NT2/D1 (cell line): ENCODE data around the genes AMBRA1 and PACSIN3.

GRCh38 chr11:45993537-45994175, 71.2 kb downstream of the LARGE2 start:
- RRBS, 2 experiments, result no CpG with 5 or more reads among the region's 7 CpGs

GRCh38 chr11:46097295-46098182, 23.7 kb downstream of the PHF21A start:
- RRBS, 2 experiments, result no CpG with 5 or more reads among the region's 5 CpGs

DNA sequence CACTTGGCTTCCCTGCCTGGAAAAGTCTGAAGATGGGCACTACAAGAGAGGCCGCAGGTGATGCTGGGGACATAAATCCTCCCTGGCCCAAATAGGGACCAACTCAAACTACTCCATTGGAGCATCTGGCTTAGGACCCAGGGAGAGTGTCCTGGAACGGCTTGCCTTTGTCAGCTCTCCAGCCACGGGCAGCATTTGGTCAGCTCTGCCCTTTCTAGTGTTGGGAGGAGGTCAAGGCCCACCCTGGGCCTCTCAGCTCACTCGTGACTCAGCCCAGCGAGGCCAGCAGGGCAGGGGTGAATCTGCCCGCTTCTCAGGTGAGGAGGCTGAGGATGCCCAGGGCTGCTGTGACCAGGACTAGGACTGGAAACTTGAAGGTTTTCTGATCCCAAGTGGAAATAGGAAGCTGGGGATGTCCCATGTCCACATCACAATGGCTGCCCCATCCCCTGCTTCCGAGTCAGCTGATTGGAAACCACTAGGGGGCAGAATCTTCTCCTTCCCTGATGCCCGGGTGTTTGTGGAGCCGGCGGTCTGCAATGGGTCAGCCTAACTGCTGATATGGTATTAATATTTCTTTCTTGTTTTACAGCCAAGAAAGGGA, 1.5 kb downstream of the MDK start:
- RRBS, 2 experiments, result no CpG with 5 or more reads among the region's 10 CpGs

GRCh38 chr11:46542216-46542827, 51.5 kb downstream of the AMBRA1 start:
- RRBS, 2 experiments, result 97% methylated on average over 3 of the region's 17 CpGs; no CpG with 5 or more reads in 1 of the 2 experiments

GRCh38 chr11:46582043-46582734, 11.6 kb downstream of the AMBRA1 start:
- RRBS, 2 experiments, result no CpG with 5 or more reads among the region's 4 CpGs

- RRBS, 2 experiments, result 2% methylated on average over 19 of the region's 63 CpGs
These were observed at the start of gene AMBRA1 for GRCh38 chr11:46593246-46594457. AMBRA1 (minus strand) TSS chr11:46594023.

- RRBS, 2 experiments, result no CpG with 5 or more reads among the region's 4 CpGs
These were observed 25.6 kb downstream of the ATG13 start for GRCh38 chr11:46642969-46643339.

DNA sequence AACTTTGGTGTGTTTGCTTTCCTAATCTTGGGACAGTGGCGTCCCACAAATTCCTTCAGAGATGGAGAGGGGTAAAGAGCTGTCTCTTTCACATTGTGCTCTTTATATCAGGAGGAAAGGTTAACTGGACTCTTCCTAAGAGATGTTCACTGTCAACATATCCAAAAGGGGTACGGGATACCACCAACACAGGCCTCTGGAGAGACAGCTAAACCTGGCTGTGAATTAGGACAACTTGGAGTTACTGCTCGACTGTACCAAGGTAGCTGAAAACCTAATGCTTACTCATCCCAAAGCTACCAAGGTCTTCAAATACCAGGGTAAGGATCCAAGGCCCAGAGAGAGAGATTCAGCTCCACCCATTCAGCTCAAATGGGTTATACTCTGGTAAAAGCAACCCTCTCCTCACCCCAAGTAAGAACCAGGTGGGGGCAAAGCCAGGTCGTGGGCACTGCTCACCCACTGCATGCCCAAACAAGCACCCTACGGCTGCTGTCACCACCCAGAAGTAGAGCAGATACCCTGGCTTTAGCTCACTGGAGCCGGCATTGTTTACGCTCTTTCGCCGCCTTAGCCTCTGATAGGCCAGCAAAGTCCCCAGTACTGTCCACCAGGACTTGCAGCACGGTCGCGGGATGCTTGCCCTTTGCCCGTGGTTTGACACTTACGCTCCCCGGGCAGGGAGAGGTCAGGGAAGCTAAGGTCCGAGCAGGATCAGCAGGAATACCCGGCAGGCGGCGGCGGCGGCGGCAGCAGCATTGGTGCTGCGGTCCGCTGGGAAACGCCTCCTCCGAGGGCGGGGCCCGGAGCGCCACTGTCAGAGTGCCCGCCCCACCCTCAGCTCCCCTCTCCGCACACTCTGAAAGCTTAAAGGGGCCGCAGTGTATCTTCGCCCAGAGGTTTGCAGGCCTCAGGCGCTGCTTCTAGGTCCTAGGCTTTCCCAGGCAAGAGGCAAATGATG, 19.7 kb downstream of the CKAP5 start:
- RRBS, 2 experiments, result 1 to 2% methylated on average over 13 of the region's 34 CpGs

GRCh38 chr11:46916463-46917104, 1.8 kb downstream of the LRP4 start:
- RRBS, 2 experiments, result 0% methylated on average over 6 of the region's 23 CpGs; no CpG with 5 or more reads in 1 of the 2 experiments

DNA sequence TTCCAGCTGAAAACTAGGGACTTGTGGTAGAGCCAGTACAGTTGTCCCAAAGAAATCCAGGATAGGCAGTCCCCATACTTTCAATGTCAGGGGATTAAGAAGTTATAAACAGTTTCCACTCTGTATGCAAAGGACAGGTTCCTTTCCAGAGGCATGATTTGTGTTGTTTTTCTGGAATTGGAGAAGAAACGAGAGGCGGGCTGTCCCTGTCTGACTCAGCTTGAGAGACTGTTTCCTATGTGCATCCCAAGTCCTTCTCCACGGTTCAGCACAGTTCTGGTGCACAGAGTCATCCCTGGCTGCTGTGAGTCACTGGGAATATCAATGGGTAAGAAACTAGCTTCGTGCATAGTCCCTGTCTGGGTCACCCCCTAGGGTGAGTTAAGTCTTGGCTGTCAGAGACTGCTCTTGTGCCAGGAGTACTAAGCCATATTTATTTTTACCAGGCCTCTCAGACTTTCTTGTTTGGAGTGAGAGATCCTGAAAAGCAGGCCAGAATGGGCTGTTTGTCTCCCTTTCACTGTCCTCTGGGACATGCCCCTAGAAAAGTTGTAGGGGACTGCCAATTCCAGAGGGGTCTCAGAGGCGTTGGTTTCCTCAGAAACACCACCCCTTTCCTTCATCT, 2.4 kb upstream of the LRP4 start:
- RRBS, 2 experiments, result no CpG with 5 or more reads among the region's 5 CpGs

DNA sequence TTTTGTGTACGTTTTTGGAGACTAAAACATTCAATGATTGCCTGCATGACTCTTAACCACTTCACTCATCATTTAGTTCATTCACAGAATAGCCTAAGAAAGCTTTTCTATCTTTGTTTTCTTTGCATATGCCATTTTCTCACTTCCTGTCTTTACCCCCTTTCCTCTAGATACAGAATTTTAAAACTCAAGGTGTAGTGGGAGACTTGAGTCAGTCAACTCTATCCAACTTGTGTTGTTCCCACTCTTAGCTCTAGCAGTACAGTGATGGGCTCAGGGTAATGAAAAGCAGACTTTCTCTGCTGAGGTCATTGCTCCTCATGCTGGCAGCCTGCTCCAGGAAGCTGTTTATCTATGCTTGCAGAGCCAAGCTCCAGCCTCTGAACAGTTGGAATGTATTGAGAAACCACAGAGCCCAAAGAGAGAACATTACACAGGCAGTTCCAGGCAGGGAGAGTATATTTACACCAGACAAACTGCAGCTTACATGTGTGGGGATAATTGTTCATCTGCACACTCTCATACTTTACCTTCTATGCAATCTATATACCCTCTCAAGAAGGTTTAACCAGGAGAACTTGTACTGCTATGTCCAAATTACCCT, 68.1 kb downstream of the CSTPP1 start:
- RRBS, 2 experiments, result no CpG with 5 or more reads among the region's 1 CpG

GRCh38 chr11:47072759-47073469, 103.8 kb downstream of the ARFGAP2 start:
- RRBS, 2 experiments, result no CpG with 5 or more reads among the region's 5 CpGs

GRCh38 chr11:47160729-47161698, 15.7 kb downstream of the ARFGAP2 start:
- RRBS, 2 experiments, result no CpG with 5 or more reads among the region's 18 CpGs

GRCh38 chr11:47162295-47162664, 14.4 kb downstream of the ARFGAP2 start:
- RRBS, 2 experiments, result no CpG with 5 or more reads among the region's 6 CpGs

GRCh38 chr11:47165586-47166390, 10.9 kb downstream of the ARFGAP2 start:
- RRBS, 2 experiments, result no CpG with 5 or more reads among the region's 20 CpGs

DNA sequence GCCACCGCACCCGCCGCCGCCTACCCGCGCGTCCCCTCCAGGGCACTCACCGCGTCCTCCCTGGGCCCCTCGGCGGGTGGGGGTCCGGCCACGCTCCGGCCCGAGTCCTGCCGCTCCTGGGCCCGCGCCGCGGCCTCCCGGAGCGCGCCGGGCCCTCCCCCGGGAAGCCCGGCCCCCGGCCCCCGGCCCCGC, at the start of gene PACSIN3:
PACSIN3 (minus strand) TSS at position 136 of the 192 bp plus-strand sequence.
- RRBS, 2 experiments, result 1% methylated on average over 8 to 13 of the region's 29 CpGs

- RRBS, 2 experiments, result no CpG with 5 or more reads among the region's 11 CpGs
These were observed 11.8 kb downstream of the ACP2 start for GRCh38 chr11:47236415-47237614.

GRCh38 chr11:47285482-47286332, 27.9 kb downstream of the NR1H3 start:
- RRBS, 2 experiments, result no CpG with 5 or more reads among the region's 10 CpGs

- RRBS, 2 experiments, result no CpG with 5 or more reads among the region's 12 CpGs
These were observed 28.3 kb downstream of the MYBPC3 start for GRCh38 chr11:47324114-47324621.

DNA sequence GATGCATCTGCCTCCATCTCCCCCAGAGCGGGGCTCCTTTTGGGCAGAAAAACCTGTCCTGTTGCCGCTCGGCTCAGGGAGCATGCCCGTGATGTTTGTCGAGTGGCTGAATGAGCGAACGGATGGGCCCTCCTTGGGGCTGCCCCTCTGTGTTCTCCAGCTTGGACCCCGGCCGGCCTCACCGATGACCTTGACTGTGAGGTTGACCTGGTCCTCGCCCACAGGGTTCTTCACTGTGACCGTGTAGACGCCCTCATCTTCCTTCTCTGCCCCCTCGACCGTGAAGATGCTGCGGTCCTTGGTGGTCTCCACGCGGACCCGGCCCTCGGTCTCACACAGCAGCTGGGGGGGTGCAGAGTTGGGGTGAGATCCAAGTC, 14.2 kb downstream of the MYBPC3 start:
- RRBS, 2 experiments, result 97% methylated on average over 2 of the region's 20 CpGs; no CpG with 5 or more reads in 1 of the 2 experiments